Left lobe of liver (tissue), 1 donor: Measurements from ENCODE around the gene IFT27.

DNA sequence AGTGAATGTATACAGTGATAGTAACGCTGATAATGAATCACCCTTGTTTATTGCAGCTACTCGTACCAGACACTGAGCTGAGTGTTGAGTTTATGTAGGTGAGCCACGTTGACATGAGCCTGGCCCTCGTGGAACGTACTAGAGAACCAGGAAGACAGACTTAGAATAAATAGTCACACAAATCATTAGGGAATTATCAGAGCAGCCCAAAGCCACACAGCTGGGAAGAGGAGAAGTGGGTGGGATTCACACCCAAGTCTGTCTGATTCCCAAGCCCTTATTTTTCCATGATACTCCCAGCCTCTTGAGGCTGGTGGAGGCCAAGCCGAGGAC is 34.8 kb downstream of the MB start:
- PRO-cap = no peak

GRCh38 chr22:35588988-35589865 is 27.9 kb downstream of the MB start:
- PRO-cap = no peak

- PRO-cap = no peak
Measured at GRCh38 chr22:35629635-35630302, 12.6 kb upstream of the MB start.

DNA sequence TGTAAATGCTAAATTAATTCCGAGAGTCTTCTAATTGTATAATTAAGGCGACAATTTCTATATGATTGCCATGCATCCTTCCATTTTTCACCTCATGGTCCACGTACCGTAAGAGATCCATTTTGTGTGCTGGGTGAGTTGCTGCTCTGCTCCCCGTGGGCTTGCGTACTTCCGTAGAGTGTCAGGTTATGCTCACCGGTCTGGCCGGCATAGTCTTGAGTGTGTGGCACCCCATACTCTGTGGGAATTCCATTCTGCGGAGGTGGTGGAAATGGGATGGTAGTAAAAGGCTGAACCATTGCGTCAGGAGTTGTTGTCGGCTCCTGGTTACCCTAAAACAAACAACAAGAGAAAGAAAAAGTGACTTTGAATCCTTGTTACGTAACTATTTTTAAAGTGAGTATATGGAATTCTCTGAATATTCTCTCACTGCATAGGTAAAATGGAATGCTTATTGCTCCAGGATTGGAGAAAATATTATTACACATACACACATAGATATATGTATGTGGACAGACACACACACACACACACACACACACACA is 92.1 kb downstream of the APOL5 start:
- PRO-cap = no peak

DNA sequence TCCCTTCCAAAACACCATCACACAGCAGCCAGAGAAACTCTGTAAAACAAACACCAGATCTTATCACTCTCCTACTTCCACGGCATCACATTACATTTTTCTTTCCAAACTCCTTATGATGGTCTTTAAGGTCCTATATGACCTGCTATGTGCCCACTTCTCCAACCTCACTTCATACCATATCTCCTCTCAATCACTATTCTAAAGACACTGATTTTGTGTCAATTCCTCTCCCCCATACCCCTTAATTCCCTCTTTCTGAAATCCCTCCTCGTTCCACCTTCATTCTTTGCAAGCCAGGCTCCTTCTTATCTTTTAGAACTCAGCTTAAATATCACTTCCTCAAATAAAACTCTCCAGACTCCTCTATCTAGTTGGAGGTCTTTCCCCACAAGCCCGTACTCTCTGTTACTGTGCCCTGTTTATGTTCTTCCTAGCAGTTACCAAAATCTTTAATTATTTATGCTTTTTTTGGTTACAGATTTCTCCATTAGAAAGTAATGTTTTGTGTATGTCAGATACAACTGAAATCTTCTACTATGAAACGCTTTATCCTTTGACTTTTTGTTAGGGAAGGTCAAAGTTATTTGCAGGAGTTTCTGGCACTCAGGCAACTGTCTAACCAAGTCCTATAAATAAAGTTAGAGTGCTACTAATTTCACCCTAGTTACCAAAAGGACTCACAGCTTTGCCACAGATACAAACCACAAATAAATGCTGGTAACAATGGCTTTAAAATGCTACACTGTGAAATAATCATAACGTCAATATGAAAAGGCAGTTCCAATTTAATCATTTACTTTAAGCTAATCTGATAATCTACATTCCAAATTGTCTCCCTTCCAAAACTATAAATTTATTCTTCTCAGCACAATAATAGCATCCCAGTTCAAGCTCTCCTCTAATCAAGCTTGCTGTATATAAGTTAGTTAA is 124.5 kb downstream of the RBFOX2 start:
- PRO-cap = no peak

DNA sequence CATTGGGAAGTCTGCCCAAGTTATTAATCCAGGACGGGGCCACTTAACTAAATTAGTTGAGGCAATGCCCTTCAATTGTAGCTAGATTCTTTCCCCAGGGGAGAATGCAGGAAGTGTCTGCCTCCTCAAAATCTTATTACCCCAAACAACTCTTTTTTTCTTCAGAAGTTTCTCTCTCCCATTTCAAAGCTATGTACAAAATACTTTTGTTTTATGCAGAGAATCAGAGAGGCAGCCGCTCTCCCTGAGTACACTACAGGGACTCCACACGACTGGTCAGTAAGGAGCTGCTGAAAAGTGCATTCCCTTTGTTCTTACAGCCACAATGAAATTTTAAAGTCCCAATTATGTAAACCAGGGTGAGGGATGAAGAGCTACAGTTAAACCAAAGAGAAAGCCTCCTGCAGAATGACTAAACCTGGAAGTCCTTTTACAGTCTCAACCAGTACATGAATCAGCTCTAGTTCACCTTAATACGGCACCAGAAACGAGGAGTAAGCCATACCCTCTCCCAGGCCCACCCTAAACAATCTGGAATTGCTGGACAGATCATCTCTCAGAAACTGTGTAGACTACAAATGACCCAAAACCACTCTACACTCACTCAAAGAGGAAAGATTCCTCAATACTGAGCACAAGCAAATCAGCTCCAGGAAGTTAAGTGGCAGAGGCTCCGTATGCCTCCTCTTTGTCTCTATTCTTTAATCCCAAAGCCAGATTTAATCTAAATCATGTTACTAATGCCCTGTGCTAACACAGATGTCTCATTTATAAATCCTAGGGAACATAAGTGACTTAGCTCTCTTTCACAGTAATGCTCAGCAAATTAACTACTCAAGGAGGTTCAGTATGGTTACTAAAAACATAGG is 113.1 kb downstream of the RBFOX2 start:
- PRO-cap = no peak

DNA sequence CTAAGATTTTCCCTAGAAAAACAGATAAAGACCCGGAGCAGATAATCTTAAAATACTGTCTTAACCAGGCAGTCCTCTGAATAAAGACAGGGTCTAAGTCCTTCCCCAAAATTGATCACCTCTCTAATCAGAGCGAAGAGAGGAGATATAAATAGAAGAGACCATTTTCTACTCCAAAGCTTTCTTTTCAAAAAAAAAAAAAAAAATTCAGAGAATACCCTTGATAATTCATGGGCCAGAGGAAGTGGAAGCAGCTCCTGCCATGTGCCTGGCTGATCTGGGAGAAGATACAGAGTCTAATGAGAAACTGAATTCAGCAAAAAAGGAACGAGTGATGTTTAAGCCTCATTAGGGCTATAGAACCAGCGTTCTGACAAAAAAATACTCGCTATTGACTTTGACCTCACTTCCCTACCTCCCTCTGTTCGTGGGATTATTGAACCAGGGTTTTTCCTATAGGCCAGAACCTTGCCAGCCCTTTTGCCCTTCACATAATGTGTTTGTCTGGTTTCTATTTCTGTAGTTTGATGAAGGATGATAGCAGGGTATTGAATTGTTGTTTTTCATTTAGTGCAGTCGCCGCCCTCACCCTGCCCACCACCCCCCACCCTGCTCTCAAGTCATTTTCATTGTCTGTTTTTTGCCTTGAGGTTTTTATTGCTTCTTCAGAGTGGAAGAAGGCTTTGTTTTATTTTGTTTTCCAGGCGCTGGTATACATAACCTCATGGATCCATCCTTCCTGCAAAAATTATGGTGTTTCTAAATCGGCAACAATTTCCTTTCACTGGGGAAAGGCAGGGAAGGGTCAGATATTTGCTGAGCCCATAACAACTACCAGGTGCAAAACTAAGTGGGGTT is 7.6 kb upstream of the RBFOX2 start:
- PRO-cap = no peak

DNA sequence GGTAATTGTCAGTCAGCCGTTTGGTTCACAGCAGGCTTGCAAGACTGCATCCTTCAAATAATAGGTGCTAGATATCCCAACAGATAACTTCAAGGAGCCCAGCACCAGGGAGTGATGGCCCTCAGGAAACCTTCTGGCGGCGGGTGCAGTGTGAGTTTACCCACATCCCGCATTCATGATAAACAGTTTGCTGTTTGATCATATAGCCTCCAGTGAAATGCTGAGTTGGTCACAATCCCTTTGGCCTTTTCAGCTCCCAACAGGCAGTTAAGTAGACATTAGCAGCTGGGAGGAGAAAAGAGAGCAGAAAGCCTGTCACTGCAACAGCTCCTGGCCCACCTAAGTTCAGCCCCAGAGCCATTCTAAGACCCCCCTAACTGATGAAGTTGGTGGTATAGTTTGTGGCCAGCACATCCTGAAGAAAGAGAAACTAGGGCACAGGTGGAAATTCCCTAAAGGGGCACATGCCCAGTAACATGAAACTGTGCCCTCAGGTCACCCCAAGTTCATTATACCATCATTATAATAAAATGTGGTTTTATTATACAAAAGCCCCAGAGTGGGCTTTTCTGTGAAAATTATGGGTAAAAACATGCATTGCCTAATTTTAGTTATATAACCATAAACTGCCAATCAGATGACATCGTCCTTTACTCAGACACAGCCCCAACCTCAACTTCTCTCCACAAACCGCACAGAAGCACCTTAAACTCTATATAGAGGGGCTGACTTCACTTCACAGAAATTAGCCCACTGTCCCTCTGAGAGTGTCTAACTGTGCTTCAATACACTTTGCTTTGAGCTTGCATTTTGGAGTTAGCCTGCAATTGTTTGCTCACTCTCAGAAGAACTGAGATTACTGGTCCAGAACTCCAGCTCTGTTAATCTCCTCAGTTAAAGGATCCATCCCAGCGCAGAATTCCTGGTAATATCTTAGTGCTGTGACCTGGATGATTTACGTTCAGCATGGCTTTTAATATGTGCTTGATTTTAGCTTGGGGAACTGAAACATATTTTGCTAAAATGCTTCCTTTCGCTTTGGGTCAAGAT is 1.6 kb upstream of the APOL3 start:
- PRO-cap = unidirectional peak, plus-strand start at position 708 of the sequence; unidirectional peak, plus-strand start at position 844 of the sequence

GRCh38 chr22:36163357-36163825 is 2.8 kb upstream of the APOL3 start:
- PRO-cap = bidirectional peak, plus-strand start at chr22:36163757, minus-strand start at chr22:36163688

- PRO-cap = no peak
Measured at GRCh38 chr22:36283914-36284665, 31.2 kb downstream of the APOL1 start.

DNA sequence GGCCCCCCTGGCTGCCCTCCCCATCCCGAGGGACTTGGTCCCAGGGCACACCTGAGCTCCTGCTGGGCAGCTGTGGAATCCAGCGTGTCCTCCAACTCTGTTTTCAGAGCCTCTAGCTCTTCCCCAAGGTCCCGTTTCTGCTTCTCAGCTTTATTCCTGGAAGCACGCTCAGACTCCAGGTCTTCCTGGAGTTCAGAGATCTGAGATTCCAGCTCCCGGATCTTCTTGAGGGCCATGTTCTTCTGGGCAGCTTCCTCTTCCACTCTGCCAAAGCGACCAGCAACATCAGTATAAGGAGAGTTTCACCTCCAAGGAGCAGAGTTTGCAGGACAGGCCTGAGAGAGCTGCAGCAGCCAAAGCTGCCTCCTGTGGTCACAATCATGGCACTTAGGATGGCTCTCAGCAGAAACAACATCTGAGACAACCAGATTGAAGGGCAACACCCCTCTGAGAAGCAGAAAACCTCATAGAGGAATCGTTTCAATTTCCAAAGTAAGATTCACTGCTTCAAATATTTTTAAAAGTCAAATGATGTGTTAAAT is 42.6 kb downstream of the APOL1 start:
- PRO-cap = no peak

- PRO-cap = bidirectional peak, plus-strand start at chr22:36331729, minus-strand start at chr22:36331554
Measured at GRCh38 chr22:36331419-36332010, 56.3 kb downstream of the MYH9 start.

DNA sequence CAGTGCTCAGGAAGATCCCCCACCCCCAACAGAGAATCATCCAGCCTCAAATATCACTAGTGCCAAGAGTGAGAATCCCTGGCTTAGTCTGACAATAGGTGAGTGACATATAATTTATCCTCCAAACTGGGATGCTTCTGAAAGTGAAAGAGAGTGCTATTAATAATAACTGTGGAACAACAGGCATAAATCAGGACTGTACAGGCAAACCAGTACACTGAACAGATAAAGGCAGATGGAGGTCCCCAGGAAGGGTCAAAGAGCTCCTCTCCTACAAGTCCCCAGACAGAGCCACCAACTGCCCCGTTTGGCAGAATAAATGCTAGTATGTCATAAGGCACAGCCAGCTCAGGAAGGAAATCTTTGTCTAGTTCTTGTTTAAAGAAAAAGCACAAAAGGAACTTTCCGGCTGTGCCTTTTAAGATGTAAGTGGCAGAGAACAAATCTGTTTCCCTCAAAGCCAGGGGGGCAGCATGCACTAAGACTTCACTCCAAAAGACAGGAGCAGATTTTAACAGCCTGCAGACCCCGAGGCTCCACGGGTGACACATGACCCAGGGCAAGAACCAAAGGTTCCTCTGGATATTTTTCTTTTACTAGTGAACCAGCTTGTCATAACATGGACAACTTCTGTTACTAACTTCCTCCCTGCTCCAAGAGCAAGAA is 50.4 kb downstream of the MYH9 start:
- PRO-cap = no peak

DNA sequence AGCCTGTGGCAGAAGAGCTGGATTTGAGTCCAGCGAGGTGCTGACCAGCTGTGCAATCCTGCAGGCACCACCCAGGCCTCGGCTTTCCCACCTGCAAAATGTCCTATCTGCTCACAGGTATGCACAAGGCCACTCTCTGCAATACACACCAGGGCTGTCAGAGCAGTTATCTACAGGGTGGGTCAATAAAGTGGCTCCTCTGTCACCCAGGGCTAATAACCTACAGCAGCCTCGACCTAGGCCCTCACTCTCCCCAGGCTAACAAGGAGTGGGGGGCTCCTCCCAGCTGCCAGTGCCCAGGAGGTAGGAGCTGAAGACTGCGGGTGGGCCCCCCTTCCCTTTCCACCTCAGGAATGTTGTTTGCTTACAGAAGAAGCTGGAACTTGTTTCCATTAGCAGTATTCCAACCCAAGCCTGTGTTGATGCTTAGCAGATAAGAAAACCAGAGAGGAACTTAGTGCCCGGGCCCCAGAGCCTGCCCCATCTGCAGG is 26.9 kb downstream of the MYH9 start:
- PRO-cap = no peak

- PRO-cap = no peak
Measured at GRCh38 chr22:36366157-36367056, 21.4 kb downstream of the MYH9 start.

GRCh38 chr22:36454881-36455958 is 26.2 kb downstream of the TXN2 start:
- PRO-cap = bidirectional peak, plus-strand start at chr22:36455366, minus-strand start at chr22:36455097

- PRO-cap = no peak
Measured at GRCh38 chr22:36478897-36479382, 2.5 kb downstream of the TXN2 start.

- PRO-cap = no peak
Measured at GRCh38 chr22:36647073-36647296, 56.6 kb downstream of the CACNG2 start.

DNA sequence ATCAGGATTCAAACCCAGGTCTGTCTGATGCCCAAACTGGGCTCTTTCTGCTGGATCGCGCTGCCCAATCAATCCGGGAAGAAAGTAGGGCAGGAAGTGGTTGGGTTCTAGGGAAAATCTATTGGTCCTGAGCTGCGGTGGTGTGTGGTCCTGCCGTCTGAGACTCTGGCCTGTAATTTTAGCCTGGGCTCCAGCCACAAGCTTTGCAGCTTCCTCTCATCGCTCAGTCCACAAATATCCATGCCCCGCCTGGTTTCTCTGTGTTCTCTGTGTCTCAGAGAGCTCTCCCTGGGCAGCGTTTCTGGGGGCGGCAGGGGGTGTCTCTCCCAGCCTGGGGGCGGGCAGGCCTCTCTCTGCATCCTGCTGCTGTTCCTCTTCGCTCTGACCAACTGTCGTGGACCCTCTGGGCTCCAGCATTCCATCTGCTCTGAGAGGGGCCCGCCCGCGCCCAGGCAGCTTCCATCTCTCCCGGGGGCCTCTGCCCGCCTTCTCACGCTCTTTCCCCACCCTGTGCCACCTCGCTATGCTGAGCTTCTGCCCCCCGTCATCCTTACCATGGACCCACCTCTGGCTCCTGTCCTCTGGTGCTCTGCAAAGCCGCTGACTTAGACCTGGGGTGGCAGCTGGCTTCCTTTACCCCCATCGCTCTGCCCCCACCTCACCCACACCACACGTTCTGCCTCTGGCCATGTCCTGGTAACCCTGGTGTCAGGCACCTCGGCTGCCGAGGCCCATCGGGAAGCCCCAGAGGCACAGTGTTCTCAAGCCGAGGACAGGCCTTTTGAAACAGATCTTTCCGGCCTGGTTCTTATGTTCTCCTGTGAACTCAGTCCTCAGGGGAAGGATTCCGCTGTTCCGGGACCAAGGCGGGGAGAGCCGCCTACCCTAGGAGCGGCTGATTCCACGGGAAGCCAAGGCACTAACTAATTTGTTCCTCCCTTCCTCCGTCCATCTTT is 18.4 kb downstream of the CACNG2 start:
- PRO-cap = no peak

GRCh38 chr22:36775518-36776748 is at the start of gene IFT27:
TSS of gene IFT27 (minus strand) at chr22:36776119.
- PRO-cap = bidirectional peak, plus-strand start at chr22:36776374, minus-strand start at chr22:36776077; unidirectional peak, plus-strand start at chr22:36776468; unidirectional peak, plus-strand start at chr22:36776531